SJSA1 (cell line): ENCODE measurements around the genes CCDC27, CHD5 and ESPN.

DNA sequence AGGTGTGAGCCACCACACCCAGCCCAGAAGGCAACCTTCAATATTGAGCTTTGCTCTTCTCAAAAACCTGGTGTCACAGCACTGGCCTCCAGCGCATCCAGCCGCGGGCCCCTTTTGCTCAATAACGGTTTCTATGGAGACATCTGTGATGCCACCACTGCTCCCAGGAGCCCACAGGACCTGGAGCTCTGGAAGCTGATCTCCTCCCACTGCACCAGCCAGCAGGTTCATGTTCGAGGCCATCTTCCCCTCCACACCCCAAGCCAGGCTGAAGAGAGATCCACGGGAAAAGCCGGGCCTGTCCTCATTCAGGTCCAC, at the start of gene CCDC27:
CCDC27 (plus strand) TSS at position 198 of the 318 bp plus-strand sequence.
- RAMPAGE, long total RNA, result no peak

GRCh38 chr1:3773090-3773863, 728 bp downstream of the SMIM1 start:
- RAMPAGE, long total RNA, result no peak

- RAMPAGE, long total RNA, result no peak
Measured at GRCh38 chr1:3774611-3775808, 2.5 kb downstream of the SMIM1 start.

GRCh38 chr1:3820824-3821564, 24.7 kb upstream of the LRRC47 start:
- RAMPAGE, long total RNA, result no peak

- RAMPAGE, long total RNA, result no peak
Measured at GRCh38 chr1:3823257-3824203, 27.2 kb upstream of the LRRC47 start.

DNA sequence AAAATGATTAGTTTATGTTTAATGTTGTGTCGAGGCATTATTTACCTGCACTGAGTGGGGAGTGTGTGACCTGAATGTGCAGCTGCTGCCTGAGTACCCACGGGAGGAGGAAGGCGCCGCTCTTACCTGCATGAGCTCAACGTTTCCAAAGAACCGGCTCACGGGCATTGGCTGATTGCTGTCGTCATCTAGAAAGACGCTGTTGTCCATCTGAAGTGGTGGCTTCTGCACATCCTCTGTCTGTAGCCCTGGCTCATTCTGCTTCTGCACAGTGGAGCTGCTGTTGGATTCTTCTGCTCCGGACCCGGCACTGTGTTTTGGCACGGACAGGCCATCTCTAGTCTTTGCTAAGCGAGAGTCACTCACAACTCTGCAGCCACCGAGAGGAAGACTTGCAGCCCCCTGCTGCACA, 9.6 kb downstream of the C1orf174 start:
- RAMPAGE, long total RNA, result no peak

GRCh38 chr1:3942529-3943277, 42.6 kb upstream of the C1orf174 start:
- RAMPAGE, long total RNA, result no peak

DNA sequence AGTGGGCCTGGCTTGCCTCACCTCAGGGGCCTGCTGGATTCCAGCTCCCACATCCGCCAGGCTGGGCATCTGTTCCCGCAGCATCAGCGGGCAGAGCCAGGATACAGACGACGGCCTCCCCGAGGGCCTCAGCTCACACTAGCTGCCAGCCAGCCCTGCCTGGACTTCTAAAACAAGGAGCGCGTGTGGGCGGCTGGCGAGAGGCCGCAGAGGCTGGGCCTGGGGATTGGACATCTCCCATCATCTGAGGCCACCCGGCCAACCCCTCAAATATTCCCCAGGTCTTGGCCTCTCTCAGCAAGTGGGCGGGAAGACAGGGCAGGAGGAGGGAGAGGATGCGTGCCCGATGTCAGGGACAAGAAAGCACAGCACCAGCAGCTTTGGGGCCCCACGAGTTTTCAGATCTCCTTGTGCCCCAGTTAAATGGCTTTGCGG, 208.8 kb upstream of the C1orf174 start:
- RAMPAGE, long total RNA, result no peak

DNA sequence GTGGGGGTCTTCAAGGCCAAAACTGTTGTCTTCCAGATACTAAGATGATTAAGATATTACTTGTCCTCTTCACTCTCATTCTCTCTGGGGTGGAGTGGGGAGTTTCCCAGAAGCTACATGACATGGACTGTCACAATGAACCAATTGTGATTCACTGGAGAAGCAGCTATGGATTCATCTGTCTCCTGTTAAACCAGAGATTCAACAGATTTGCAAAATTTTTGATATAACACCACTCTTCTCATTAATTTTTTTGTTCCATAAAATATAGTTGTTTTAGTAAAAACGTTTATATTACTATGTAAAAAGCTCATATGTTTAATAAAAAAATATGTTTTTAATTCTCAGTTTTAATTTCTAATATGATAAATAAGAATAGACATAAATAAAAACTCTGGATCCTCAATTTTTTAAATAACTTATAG, 98.1 kb upstream of the AJAP1 start:
- RAMPAGE, long total RNA, result no peak

GRCh38 chr1:4710935-4711415, 56.6 kb downstream of the AJAP1 start:
- RAMPAGE, long total RNA, result no peak

DNA sequence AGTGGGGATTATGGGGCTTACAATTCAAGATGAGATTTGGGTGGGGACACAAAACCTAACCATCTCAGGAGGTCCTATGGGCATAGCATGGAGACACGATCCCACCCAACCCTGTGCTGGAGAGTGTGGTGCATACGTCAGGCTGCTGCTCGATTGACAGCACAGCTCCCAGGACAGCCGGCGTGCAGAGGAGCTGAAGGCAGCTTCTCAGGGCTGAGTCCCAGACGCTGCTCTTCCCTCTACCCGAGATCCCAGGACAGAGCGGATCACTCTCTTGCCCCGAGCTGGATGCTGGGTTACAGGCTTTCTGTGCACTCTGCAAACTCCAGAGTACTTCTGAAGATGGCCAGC, 104.2 kb downstream of the AJAP1 start:
- RAMPAGE, long total RNA, result no peak

DNA sequence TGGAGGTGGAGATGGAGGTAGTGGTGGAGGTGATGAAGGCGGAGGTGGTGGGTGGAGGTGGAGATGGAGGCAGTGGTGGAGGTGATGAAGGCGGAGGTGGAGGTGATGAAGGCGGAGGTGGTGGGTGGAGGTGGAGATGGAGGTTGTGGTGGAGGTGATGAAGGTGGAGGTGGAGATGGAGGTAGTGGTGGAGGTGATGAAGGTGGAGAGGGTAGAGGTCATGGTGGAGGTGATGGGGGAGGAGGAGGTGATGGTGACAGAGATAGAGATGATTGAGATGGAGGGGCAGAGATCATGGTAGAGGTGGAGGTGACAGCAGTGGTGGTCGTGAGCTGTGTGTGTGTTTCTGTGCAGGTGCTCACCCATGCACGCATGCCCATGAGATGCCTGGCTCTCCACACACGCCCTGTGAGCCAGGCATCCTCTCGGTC, 20.3 kb upstream of the NPHP4 start:
- RAMPAGE, long total RNA, result no peak

DNA sequence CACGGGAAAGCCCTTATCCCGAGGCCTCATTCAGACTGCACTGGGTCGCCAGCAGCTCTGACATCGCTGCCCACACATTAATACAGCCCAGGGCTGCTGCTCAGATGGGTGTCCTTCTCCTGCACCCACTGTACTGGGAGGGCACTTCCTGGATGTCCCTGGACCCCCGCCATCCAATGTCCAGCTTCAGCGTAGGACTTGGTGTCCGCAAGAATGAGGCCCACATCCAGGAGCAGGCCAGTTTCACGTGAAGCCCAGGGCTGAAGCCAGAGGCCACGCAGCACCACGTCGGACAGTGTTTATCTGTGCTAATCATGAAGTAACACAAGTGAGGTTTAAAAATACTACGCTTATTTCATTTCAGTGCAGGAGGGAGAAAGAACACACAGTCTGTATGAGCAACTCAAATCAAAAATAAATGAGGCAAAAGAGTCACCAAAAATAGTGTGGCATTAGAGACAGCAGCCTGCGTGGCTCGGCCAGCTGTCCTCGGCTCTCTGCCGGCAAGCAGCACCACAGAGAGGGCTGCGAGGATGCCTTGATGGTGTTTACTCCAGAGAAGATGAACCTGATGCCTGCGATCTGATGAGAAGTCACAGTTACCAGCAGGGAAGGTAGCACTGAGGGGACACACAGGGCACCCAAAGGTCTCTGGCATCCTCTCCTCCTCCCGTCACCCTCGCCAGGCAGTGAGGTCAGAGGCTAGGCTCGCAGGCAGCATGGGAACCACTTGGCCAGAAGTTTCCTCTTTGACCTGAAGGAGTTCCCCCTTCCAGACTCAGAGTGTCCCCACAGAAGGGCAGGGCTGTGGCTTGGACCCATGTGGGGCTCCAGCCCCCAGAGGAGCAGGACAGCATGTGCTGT, 22.1 kb upstream of the NPHP4 start:
- RAMPAGE, long total RNA, result no peak

- RAMPAGE, long total RNA, result no peak
Measured at GRCh38 chr1:6040134-6040620, 5.5 kb upstream of the KCNAB2 start.

DNA sequence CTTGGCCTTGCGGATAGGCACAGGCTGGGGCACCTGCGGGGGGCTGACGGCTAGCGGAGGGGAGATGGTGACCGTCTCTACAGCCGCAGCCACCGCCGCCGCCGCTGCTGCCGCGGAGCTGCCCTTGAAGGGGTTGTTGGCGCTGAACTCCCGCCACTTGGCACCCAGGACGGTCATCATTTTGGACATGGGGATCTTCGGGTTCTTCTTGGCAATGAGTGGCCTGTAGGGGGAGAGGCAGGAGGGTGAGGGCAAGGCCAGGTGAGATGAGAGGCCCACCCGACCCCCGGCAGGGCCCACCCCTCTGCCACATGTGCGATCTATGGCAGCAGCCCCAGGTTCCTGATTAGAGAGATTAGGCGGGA, 25.5 kb downstream of the CHD5 start:
- RAMPAGE, long total RNA, result no peak

DNA sequence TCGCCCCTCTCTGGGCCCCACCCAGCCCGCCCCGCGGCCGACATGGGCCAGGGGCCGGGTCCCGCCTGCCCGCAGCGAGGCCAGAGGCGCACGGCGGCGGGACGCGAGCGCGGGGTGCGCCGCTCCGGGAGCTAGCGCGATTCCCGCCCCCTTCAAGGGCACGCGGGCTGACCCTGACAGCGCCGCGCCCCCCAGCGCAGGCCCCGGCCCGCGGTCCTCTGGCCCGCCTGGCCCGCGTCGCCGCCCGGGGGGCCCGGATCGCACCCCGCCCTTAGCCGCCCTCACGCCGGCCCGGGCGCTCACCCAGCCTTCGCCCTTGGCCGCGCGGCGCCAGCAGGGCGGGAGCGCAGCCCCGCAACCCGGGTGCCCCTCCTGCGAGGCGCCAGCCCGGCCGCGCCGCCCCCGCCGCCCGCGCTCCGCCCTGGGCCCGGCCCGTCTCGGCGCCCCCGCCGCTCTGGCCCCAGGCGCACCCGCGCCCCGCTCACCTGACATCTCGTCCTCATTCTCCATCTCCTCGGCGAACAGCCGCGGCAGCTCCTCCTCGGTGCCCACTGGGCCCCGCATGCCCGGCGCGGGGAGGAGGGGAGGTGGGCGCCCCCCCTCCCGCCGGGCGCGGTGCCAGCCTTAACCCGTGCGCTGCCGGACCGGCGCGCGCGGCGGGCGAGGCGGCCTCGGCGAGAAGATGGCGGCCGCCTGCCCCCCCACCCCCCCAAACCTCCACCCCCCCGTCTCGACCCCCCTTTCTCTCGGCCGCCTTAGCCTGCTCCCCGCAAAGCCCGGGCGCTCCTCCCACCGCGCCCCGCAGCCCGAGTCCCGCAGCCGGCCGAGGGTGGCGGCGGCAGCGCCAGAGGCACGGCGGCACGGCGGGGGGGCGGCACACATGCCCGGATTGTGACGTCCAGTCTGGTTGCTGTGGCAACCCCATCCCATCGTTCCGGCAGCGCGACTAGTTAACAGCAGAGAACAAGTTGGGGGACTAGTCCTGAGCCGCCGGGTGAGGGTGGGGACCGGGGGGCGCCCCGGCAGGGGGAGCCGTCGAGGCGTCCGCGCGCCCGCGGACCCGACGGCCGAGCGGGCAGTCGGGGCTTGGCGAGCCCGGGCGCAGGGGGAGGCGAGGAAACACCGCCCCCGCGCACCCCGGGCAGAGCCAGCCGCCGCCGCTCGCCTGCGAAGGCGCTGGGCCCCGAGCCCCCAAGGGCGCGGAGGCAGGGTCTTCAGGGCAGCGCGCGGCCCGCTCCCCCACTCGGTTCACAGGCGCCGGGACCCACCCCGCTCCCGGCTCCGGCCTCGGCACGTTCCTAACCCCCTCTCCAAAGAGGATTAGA, at the start of gene CHD5:
CHD5 (minus strand) TSS at position 862 of the 1,325 bp plus-strand sequence.
- RAMPAGE, long total RNA, result no peak

- RAMPAGE, long total RNA, result no peak
Measured at GRCh38 chr1:6183868-6185019, 4.1 kb upstream of the CHD5 start.

DNA sequence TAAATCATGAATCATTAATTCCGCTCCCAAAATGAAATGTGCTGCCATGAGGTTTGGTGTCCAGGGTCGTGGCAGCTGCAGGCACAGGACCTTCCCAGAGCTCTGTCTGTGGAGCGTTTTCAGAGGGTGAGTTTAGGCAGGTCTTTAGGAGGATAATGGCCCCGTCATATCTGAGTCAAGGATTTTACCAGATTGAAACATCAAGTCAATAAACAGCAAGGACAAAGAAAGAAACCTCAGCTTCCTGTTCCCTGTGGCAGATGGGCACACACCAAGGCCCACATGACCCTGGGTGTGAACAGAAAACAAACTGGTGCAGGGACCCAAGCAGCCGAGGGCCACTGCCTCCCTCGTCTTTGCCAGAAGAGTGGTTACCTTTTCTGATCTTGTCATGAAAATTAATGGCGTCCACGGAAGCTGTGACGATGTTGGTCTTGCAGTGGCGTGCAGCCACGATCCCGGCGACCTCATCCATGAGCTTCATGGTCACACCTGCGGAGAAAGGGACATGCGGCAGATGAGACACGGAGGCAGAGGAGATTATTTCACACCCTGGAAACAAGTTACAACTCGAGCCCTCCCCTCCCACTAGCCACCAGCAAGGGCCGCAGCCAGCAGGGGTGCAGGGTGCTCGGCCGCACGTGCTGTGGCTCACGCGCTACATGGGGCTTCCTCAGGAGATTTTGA, 33.7 kb upstream of the GPR153 start:
- RAMPAGE, long total RNA, result no peak

- RAMPAGE, long total RNA, result no peak
Measured at GRCh38 chr1:6424115-6424855, at the start of gene ESPN. Gene ESPN, plus strand, starts transcription at chr1:6424776.

DNA sequence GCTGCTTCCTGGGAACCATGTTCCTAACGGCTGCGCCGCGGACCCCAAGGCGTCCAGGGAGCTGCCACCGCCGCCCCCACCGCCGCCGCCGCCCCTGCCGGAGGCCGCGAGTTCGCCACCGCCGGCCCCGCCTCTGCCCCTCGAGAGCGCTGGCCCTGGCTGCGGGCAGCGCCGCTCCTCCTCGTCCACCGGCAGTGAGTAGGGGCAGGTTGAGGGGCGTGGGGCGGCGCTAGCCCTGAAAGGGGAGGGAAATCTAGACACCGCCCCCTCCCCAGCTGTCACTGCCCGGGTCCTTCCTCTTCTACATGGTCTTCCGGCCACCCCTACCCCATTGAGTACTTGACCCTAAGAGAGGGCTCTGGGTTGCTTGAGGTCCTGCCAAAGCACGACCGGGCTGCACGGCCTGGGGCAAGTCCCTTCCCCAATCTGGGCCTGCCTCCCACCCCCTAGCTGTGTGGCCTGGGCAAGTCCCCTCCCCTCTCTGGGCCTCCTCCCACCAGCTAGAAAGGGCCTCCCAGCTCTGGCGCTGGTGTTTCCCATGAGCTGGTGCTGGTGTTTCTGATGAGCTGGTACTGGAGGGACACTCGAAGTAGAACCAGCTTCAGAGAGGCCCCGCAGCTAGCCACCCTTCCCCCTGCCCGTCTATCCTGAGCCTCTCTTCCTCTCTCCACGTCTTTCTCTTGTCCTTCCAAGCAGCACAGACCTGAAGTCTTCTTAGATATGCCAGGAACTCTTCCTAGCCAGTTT, 16.9 kb downstream of the TNFRSF25 start:
- RAMPAGE, long total RNA, result no peak